NT2/D1 (cell line): ENCODE measurements around a stretch of chr17.

DNA sequence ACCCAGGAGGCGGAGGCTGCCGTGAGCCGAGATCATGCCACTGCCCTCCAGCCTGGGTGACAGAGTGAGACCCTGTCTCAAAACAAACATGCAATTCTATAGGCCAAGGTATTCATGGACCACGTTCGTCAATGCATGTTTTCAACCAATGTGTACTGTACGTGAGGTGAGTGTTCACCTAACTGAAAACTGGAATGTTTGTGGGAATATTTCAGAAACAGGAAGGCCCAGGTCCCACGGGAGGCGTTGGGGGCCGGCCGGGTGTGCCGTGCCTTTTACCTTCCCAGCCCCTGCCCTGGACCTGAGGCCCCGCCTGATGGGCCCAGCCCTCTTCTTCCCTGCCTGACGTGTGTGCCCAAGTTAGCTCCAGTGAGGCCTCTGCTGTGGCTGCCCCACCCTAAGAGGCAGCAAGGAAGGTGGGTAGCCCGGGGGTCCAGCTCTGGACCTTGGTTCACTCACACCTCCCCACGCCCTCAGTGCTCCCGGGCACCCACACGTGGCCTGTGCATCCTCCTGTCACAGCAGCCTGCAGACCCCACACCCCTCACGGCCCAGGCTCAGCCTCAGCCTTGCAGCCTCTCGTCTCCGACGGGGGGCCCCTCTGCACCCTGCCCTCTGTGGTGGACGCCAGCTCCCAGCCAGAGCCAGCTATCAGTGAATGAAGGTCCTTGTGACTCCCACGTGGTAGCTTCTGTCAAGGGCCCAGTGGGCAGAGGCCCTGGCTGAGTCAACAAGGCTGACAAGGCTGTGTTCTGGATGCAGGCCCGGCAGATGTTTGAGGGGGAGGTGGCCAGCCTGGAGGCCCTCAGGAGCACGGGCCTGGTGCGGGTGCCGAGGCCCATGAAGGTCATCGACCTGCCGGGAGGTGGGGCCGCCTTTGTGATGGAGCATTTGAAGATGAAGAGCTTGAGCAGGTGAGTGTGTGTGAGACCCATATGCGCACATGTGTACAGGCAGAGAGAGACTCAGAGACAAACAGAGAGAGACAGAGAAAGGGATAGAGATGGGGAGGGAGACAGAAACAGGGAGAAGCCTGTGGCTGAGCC, 2.6 kb downstream of the FN3K start:
- RRBS, 2 experiments: 92 to 97% methylated on average over 7 to 8 of the region's 31 CpGs

DNA sequence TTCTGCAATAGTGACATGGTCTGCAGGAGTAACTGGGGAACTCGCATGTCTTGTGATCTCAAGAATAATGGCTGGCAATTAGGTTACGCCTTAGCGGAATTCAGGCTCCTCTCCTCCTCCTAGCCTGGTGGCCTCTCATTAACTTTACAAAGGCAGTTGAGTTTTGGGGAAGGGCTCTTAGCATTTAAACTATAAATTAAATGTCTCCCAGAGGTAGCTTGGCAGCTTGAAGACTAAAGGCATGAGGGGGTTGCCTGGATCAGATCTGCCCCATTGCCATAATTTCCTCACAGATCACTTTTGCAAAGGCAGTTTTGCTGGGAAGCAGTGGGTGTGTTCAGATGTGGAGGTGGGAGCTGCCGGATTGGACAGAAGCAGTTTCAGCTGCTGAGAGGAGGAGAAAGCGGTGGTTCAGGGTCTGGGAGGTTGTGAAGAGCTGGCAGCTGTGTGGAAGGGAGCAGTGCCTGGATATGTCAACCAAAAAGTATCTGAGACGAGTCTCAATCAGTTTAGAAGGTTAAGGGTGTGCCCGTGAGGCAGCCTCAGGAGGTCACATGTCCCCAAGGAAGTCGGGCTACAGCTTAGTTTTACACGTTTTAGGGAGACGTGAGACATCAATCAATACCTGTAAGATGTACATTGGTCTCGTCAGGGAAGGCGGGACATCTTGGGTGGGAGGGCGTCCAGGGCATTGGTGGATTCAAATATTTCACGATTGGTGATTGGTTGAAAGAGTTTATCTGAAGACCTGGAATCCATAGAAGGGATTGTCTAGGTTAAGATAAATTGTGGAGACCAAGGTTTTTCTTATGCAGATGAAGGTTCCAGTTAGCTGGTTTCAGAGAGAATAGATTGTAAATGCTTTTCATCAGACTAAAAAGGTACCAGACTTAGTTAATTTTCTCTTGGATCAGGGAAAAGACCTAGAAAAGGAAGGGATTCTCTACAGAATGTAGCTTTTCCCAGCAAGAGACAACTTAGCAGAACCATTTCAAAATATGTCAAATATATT, 2.9 kb downstream of the TBCD start:
- RRBS, 2 experiments: no CpG with 5 or more reads among the region's 14 CpGs

- RRBS, 2 experiments: no CpG with 5 or more reads among the region's 10 CpGs
These were observed 34.4 kb downstream of the TBCD start for GRCh38 chr17:82786222-82786729.

DNA sequence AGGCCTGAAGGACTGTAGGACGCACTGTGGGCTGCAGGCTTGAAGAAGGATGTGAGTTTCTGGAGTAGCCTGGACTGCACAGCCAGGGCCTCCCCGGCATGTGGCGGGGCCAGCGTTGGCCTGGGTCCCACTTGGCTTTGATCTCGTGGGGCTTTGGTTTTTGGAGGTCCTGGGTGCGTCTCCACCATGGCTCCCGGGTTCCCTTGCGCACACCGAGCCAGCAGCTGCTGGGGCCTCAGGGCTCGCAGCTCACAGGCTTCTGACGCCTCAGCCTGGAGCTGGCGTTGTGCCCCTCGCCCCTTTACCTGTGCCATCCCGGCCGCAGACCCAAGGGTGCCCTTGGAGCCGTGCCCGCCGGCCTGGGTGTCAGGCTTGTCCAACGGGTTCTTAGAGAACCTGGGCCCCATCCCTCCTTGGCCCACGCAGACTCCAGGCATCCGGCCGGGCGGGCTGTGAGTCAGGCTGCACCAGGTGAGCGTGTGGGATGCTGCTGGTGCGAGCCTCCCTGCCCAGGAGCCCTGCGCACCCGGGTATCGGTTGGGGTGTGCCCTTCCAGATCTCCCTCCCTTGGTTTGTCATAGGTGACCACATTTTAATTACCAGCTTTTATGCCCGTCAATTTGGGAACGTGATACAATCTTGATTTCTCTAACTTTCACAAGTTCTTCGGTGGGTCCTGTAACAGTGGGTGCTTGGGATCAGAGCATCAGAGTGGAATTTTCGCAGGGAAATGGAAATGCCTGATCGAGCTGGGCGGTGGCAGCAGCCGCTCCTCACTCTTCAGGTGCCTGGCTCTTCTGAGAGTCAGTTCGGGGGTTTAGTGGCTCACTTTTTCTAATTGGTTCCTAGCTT, 34.6 kb upstream of the ZNF750 start:
- RRBS, 2 experiments: 89 to 92% methylated on average over 3 to 8 of the region's 36 CpGs

DNA sequence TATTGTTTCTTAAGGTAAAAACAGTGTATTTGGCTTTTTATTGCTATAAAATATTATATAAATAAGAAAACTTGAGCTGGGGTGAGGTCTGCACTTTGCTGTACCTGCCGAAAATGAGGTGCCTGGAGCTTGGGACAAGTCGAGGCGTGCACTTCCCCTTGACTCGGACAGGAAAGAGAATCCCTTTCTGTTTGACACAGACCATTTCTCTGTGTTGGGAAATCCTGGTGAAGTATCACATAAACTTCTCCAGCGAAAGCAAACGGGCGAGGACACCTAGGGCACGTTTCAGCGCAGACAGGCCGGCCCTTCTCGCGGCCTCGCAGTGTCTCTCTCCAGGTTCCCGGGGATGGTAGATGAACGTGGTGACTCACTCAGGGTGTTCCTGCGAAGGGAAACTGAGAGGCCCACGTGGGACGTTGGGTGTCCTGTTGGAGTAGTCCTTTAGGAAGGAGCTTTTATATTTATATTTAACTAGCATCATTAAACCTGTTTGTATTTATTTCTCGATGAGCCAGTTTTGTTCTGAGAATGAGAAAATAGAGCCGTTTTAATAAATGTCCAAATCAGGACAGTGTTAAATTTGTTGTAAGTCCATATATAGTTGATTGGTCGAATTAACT, 36.3 kb upstream of the ZNF750 start:
- RRBS, 2 experiments: no CpG with 5 or more reads among the region's 21 CpGs

DNA sequence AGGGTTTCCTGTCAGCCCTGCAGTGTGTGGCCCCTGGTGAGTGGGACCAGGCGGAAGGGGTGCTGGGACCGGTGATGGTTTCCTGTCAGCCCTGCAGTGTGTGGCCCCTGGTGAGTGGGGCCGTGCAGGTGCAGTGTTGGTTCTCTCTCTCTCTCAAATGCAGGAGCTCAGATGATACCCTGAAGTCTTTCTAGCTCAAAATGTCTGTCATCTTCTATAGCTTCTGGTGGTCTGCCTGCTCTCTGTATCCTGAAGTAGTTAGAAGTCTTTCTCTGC, 45.3 kb upstream of the ZNF750 start:
- RRBS, 2 experiments: no CpG with 5 or more reads among the region's 3 CpGs

DNA sequence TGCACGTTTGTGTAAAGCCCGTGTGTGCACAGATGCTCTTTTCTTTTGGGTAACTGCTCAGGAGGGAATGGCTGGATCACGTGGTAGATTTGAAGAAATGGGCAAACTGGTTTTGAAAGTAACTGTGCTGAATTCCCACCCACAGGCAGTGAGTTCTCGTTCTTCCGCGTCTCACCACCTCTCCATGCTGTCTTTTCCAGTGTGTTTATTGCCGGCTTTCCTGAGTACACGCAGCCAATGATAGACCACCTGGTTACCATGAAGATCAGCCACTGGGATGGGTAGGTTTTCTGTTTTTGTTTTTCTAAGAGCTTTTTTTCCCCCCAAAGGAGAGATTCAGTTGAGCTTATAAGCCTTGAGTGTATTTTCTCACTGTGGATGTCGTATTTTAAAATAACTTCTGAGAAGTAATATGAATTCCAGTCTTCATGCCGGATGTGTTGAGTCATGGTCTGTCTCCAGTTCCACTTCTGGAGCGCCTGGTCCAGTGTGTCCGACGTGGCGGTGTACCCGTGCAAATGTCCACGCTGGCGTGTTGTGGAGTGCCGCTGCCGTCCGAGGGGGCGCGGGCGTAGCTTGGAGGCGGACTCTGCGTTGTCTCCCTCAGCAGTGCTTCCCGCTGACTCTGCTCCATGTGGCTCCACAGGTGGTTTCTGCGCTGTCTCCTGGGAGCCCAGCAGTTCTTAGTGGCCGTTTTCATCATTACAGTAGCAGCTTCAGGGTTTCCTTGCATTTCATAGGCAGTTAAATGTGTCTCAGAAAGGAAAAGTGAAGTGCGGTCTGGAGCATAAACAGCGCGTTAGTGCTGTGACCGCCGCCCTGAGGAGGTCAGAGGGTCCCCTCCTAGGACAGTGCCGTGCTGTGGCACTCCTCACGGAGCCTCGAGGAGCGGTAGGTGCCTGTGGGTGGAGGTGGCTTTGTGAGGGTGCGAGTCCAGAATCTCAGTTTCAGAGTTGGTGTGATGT, 60.9 kb upstream of the ZNF750 start:
- RRBS, 2 experiments: no CpG with 5 or more reads among the region's 38 CpGs

DNA sequence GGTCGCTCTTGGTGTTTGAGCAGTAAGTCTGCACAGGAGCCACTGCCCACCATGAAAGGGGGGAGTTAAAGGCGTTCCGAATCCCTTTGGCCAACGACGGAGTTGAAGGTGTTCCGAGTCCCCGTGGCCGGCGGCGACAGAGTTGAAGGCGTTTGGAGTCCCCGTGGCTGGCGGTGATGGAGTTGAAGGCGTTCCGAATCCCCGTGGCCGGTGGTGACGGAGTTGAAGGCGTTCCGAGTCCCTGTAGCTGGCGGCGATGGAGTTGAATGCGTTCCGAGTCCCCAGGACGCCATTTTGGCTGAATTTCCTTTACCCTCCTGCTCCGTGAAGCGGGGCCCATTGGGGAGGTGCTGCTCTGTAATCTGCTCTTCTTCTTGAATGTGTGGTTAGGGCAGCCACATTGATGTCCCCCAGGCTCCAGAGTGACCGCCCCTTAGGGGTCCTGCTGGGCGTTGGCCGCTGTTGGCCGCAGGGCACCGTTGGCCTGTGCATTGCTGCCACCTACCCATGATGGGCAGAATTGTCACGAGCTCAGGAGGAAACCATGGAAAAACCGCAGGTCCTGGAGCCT, 73.6 kb upstream of the ZNF750 start:
- RRBS, 2 experiments: no CpG with 5 or more reads among the region's 34 CpGs

- RRBS, 2 experiments: no CpG with 5 or more reads among the region's 12 CpGs
These were observed 104.0 kb downstream of the B3GNTL1 start for GRCh38 chr17:82947386-82948142.

DNA sequence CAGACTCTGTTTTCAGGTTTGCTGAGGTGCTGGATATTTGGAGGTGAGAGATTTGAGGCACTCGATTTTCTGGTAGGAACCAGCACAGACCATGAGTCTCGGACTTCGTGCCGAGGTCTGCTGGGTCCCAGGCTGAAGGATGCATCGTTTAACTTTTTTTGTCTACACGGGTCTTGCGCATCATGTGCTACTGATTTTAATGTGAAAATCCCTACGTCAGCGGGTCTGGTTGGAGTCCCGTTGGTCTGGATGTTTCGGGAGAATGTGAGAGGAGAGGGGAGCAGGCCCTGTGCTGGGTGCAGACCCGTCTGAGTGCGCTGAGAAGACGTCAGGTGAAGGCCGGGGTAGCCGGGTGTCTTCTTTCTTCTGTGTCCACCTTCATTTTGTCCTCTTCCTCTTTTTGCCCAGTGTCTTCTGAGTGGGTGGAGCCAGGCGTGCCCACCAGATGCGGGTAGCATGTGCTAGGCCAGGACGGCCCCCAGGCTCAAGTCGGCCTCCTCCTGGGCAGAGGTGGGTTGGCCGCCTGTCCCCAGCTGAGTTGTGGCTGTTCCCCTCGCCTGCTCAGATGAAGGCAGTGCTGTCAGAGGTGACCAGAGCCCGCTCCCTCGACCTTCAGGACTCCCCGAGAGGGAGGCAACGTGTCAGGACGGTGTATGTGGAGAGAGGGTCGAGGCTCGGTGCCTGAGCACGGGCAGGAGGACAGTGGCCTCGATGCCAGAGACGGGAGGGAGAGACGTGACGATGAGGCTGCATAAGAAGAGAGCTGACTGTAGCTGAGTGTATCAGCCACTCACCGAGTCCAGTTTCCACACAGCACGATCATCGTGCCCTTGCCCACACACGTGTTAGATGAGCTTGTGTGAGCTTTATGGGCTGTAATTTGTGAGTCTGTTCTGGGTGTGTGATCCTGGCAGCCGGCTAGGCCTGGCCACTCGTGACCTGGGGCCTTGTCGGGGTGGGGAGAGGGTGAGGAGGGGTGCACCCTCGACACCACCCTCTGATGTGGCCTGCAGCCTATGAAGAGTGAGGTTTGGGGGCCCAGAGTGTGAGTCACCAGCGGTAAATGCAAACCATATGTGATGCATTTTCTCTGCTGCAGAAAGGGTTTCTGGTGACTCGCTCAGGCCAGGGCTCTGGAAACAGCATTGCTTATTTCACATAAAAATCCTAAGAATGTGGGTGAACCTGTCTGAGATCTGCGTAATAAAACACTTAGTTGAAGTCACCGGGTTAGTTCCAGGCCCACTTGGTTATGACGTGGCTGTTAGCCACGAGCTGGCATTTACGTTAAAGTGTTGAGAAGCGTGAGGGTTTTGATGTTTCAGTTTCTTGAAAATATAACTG, 3.7 kb downstream of the METRNL start:
- RRBS, 2 experiments: no CpG with 5 or more reads among the region's 50 CpGs

DNA sequence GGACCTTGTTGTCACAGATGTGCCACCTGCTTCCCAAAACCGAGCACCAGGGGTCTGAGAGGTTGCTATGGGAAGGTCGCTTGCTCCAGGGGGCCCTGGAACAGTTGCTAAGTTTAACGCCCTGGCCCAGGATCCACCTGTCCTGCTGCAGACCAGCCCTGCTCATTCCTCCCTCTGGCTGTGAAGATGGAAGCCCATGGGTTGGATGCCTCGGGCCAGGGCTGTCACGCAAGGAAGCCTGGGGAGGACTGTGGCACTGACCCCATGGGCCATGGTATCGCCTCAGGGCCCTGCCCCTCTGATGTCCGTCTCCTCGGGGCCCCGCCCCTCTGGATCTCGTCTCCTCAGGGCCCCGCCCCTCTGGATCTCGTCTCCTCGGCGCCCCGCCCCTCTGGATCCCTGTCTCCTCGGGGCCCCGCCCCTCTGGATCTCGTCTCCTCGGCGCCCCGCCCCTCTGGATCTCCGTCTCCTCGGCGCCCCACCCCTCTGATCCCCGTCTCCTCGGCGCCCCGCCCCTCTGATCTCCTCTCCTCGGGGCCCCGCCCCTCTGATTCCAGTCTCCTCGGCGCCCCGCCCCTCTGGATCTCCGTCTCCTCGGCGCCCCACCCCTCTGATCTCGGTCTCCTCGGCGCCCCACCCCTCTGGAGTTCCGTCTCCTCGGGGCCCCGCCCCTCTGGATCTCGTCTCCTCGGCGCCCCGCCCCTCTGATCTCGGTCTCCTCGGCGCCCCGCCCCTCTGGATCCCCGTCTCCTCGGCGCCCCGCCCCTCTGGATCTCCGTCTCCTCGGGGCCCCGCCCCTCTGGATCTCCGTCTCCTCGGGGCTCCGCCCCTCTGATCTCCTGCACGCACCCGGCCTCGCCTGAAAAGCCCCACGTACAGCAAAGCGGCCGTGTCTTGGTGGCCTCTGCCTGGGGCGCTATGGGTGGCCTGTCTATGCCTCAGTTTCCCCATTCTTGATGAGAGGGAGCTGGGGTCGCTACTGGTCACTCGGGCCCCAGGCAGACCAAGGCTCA, 24.0 kb downstream of the METRNL start:
- RRBS, 2 experiments: no CpG with 5 or more reads among the region's 69 CpGs

GRCh38 chr17:83122483-83123254, 43.3 kb downstream of the METRNL start:
- RRBS, 2 experiments: no CpG with 5 or more reads among the region's 26 CpGs

DNA sequence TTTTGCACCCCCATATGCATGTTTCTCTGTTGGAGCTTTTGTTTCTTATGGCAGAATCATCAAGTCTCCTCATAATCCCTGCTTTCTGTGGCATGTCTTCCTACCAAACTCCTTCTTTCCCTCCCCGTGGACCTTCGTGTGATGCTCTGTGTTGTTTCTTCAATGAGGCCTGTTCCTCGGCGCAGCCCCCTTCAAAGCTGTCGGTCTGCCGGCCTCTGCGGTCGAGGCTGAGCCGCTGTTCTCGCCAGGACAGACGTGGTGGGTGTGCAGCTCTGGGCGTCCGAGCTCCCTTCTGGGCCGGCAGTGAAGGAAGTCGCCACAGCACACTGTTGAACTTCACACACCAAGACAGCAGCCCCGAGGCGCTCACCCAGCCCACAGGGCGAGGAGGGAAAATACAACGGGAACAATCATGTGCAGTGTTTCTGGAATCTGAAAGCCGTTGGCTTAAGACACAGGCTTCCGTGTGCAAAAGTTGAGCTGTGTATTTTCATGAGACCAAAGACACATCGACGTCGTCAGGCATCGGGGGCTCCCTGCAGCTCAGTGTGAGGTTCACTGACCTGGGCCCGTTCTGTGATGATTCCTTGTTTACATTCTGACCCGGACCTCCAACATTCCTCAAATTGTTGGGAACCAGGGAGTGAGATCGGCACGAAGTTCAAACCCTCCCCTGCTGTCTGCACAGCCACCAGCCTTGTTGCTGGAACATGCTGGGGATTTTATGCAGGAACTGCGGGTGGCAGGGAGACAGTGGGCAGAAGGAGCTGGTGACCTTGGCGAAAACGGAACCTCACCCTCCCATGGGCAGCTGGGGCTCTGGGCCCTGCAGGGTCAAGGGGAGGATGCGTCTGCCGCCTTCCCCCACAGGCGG, 72.0 kb downstream of the METRNL start:
- RRBS, 2 experiments: no CpG with 5 or more reads among the region's 35 CpGs

GRCh38 chr17:83184153-83184598, 104.8 kb downstream of the METRNL start:
- RRBS, 2 experiments: no CpG with 5 or more reads among the region's 15 CpGs

DNA sequence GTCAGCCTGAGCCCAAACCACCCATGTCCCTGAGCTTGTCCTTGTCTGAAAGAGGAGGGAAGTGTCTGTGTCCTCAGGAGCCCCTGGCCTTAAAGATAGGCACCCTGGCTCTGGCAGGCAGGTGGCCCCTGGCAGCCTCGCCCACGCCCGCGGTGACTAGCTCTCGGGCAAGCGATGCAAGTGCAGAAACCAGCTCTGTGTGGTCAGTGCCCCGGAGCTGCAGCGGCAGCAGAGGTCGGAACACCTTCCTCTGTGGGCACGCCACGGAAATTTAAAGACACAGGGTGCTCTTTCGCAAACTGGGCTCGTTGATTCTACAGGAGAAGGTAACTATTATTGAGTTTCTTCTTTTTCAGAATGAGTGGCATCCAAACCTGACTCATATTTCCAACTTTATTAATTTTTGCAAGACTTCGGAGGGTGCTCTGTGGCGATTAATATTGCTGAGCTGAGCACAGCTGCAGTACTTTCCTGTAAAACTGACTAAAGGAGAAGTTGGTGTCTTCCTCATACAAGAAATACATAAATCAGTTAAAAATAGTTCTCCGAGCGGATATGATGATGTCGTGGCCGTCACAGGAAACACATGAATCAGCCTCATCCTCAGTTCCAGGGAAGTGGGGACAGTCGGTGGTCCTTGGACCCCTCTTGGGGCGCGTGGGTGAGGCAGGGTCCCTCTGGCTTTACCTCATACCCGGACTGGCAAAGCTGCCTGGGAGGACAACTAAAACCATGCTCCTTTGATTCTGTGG, 120.2 kb downstream of the METRNL start:
- RRBS, 2 experiments: 86 to 93% methylated on average over 3 of the region's 23 CpGs